Stomach (tissue), 7 donors: ENCODE measurements around a stretch of chr2.

DNA sequence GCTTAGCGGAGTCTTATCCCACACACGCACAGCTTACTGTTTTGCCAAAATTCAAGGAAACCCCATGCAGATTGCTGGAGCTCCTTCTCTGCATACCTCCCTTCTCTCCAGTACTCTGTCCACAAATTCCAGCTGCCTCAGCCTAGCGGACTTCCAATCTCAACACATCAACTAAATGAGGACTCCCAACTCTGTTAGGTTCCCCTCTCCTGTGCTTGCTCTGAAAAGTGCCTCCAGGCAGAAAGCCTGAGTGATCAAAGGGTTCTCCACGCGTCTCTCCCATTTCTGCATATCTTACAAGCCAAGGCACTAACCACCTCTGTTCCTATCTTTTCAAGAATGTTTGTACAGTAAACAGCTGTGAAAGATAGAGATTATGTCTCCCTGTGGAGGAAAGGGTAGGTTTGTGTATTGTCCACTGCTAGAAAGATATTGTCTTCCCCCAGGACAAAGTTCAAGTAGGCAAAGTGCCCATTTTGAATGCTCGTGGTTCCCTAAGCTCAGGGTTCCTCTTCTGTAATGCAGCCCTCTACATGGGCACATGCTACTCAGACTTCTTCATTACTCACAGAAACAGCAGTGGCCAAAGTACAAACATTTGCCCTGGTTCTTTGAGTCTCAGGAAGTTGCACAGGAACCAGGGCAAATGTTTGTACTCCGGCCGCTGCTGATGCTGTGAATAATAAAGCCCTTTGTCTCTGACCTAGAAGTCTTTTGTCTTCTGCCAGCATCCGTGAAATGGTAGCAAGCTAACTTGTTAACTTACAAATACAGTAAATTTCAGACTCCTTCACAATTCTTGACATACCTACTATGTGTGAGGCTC is 44.4 kb downstream of the PKDCC start:
- PRO-cap: no peak
- RAMPAGE, long total RNA, 5 experiments: no peak in any of the 5 experiments
- RRBS: no CpG with 5 or more reads among the region's 9 CpGs

GRCh38 chr2:42098258-42099193 is 50.7 kb downstream of the PKDCC start:
- PRO-cap: no peak
- RAMPAGE, long total RNA, 5 experiments: no peak in any of the 5 experiments
- RRBS: no CpG with 5 or more reads among the region's 10 CpGs

DNA sequence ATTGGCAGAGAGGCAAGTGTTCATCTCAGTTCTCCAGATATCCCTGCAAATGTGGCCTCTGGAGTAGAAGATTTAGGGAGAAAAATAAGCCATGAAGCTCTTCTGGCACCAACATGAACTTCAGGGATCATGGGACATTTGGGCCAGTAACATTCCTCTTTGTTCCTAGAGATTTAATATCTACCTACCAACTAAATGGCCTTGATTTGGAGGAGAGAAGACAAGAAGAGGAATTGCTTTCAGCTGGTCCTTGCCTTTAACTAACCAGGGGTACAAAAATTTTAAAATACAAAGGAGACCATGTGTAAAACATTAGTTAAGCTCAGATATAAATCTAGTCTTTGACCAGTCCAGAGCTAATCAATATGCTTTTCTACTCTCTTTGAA is 52.6 kb upstream of the EML4 start:
- PRO-cap: no peak
- RAMPAGE, long total RNA, 5 experiments: no peak in any of the 5 experiments

GRCh38 chr2:42142779-42143419 is 26.3 kb upstream of the EML4 start:
- PRO-cap: no peak
- RAMPAGE, long total RNA, 5 experiments: no peak in any of the 5 experiments
- RRBS: no CpG with 5 or more reads among the region's 8 CpGs

GRCh38 chr2:42177365-42177829 is 8.2 kb downstream of the EML4 start:
- PRO-cap: no peak
- RAMPAGE, long total RNA, 5 experiments: start-site peak on the plus strand in 1 of 5 experiments, at chr2:42177486-42177576 at its widest, 5 reads per replicate
- RRBS: no CpG with 5 or more reads among the region's 9 CpGs

DNA sequence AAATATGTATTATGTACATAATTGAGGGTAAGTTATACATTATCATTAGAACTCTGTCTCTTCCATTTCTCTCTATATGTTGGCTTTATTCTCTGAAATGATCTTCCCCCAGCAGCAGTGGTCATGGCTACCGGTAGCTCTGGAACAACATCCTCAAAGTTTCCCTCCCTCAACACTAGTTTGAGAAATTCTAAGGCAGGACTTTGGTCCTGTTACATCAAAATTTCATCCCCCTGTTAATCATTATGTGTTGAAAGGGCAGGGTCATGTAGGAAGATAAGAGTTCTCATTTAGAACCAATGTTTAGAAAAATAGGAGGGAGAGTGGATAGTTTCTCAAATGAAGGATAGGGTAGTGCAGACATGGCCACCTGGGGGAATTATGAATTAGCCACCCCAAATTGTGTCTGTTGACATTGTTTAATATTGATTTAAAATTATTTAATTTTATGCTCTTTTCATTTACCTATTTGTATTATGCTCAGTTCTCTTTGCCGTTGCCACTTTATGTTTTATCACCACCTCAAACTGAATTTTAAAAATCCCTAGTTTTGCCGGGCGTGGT is 22.2 kb downstream of the EML4 start:
- PRO-cap: no peak
- RAMPAGE, long total RNA, 5 experiments: no peak in any of the 5 experiments
- RRBS: no CpG with 5 or more reads among the region's 4 CpGs

- PRO-cap: no peak
- RAMPAGE, long total RNA, 5 experiments: no peak in any of the 5 experiments
- RRBS: no CpG with 5 or more reads among the region's 6 CpGs
Measured at GRCh38 chr2:42368879-42369333, 7.9 kb upstream of the COX7A2L start.

- PRO-cap: unidirectional peak, plus-strand start at chr2:42568034; bidirectional peak, plus-strand start at chr2:42568220, minus-strand start at chr2:42568122
- RAMPAGE, long total RNA, 5 experiments: no peak in any of the 5 experiments
- RRBS: no CpG with 5 or more reads among the region's 11 CpGs
Measured at GRCh38 chr2:42567774-42568309, 590 bp upstream of the MTA3 start.

- PRO-cap: bidirectional peak, plus-strand start at chr2:42810894, minus-strand start at chr2:42810845; bidirectional peak, plus-strand start at chr2:42811357, minus-strand start at chr2:42811275
- RAMPAGE, long total RNA, 5 experiments: no peak in any of the 5 experiments
- RRBS: 5% methylated on average over 16 of the region's 56 CpGs
Measured at GRCh38 chr2:42810630-42811466, 18.5 kb upstream of the HAAO start.

- PRO-cap: no peak
- RAMPAGE, long total RNA, 5 experiments: no peak in any of the 5 experiments
- RRBS: no CpG with 5 or more reads among the region's 21 CpGs
Measured at GRCh38 chr2:42905558-42906218, 113.3 kb upstream of the HAAO start.

DNA sequence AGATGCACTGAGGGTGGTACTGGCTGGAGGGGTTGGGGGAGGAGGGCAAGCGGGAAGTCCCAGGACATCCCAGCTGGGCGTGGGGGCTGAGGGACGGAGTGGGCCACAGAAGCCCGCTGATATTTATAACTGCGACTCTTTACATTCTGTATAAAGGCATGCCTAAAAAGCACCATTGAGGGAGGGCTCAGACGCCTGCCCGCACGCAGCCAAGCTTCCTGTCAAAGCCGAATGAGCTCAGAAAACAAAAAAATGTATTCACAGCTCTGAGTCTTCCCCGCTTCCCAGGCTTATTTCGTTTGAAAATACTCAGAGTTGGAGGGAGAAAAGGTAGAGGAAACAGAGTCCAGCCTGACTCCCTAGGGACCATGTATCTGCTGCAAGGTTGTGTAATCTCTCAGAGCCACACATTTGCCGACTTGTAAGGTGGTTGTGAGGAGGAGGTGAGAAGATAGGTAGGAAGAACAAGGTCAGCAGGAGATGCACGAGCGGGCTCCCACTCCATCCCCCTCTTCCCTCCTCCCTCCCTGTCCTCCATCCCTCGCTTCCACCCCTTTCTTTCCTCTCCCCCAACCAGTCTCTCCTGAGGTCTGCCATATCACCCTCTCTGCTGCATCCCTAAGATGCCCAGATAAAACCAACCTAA is 170.2 kb upstream of the HAAO start:
- PRO-cap: no peak
- RAMPAGE, long total RNA, 5 experiments: no peak in any of the 5 experiments
- RRBS: no CpG with 5 or more reads among the region's 15 CpGs

GRCh38 chr2:42999327-43000262 is 207.2 kb upstream of the HAAO start:
- PRO-cap: no peak
- RAMPAGE, long total RNA, 5 experiments: no peak in any of the 5 experiments
- RRBS: no CpG with 5 or more reads among the region's 13 CpGs

DNA sequence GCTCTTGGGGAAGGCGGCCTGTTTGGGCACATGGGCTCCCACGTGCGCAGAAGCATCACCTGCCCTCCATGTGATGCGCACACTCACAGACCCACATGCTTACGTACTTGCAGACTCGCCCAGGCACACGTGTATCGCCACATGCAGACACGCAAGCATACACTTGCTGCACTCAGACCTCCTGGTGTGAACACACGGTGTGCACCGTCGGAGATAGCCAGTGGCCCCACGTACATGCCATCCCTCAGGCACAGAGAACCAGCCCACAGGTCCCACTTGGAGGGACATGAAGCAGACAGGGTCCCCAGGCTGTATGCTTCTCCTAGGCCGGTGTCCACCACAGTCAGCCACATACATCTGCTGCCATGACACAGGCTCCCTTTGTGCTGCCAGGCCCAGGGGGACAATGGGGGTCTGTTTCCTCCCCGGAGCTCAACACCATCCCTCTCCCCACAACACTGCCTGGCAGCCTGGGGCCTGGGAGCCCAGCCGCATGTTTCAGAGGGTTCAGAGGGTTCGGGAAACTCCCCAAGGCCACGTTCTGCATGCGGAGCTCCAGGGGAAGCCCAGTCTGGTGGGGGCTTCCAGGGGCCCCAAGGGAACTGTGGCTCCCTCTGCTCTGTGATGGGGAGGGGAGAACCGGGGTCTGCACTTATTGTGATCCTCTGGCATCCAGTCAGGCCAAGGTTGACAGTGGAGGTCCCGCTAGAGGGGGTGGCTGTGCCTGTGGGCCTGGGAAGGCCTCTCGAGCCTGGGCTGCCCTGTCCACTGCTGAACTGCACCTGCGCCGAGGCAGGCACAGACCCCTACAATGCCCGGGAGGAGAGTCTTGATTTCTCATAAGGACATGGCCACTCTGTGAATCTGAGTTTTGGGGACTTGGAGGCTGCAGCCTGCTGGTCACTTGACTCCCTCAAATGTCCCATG is 208.1 kb upstream of the HAAO start:
- PRO-cap: no peak
- RAMPAGE, long total RNA, 5 experiments: no peak in any of the 5 experiments
- RRBS: 53% methylated on average over 2 of the region's 25 CpGs

GRCh38 chr2:43134363-43134968 is 91.9 kb downstream of the ZFP36L2 start:
- PRO-cap: bidirectional peak, plus-strand start at chr2:43134652, minus-strand start at chr2:43134466
- RAMPAGE, long total RNA, 5 experiments: no peak in any of the 5 experiments
- RRBS: no CpG with 5 or more reads among the region's 20 CpGs

- PRO-cap: no peak
- RAMPAGE, long total RNA, 5 experiments: no peak in any of the 5 experiments
- RRBS: no CpG with 5 or more reads among the region's 10 CpGs
Measured at GRCh38 chr2:43212331-43212766, 14.1 kb downstream of the ZFP36L2 start.

GRCh38 chr2:43219654-43219884 is 6.8 kb downstream of the ZFP36L2 start:
- PRO-cap: bidirectional peak, plus-strand start at chr2:43219854, minus-strand start at chr2:43219751
- RAMPAGE, long total RNA, 5 experiments: no peak in any of the 5 experiments
- RRBS: no CpG with 5 or more reads among the region's 8 CpGs

GRCh38 chr2:43225015-43225406 is 1.4 kb downstream of the ZFP36L2 start:
- PRO-cap: bidirectional peak, plus-strand start at chr2:43225196, minus-strand start at chr2:43224889; bidirectional peak, plus-strand start at chr2:43225347, minus-strand start at chr2:43225314
- RAMPAGE, long total RNA, 5 experiments: no peak in any of the 5 experiments
- RRBS: 2% methylated on average over 11 of the region's 43 CpGs

- PRO-cap: no peak
- RAMPAGE, long total RNA, 5 experiments: no peak in any of the 5 experiments
- RRBS: no CpG with 5 or more reads among the region's 7 CpGs
Measured at GRCh38 chr2:43229147-43229765, 2.9 kb upstream of the ZFP36L2 start.

- PRO-cap: unidirectional peak, plus-strand start at chr2:43333747
- RAMPAGE, long total RNA, 5 experiments: no peak in any of the 5 experiments
- RRBS: no CpG with 5 or more reads among the region's 4 CpGs
Measured at GRCh38 chr2:43333471-43333892, 107.1 kb upstream of the ZFP36L2 start.

GRCh38 chr2:43455023-43456250 is 140.4 kb downstream of the THADA start:
- PRO-cap: no peak
- RAMPAGE, long total RNA, 5 experiments: start-site peak on the minus strand in 1 of 5 experiments, at chr2:43455216-43455409 at its widest, 5 to 6 reads per replicate
- RRBS: no CpG with 5 or more reads among the region's 10 CpGs